Lung (tissue), 4 donors: ENCODE measurements around the gene UQCC6.

- PRO-cap, result no peak
- RAMPAGE, long total RNA, result no peak
- RRBS, result no CpG with 5 or more reads among the region's 3 CpGs
Measured at GRCh38 chr12:103848312-103848598, 7.2 kb upstream of the NT5DC3 start.

- PRO-cap, result no peak
- RAMPAGE, long total RNA, result no peak
- RRBS, result no CpG with 5 or more reads among the region's 2 CpGs
Measured at GRCh38 chr12:103901803-103902213, 28.4 kb upstream of the HSP90B1 start.

DNA sequence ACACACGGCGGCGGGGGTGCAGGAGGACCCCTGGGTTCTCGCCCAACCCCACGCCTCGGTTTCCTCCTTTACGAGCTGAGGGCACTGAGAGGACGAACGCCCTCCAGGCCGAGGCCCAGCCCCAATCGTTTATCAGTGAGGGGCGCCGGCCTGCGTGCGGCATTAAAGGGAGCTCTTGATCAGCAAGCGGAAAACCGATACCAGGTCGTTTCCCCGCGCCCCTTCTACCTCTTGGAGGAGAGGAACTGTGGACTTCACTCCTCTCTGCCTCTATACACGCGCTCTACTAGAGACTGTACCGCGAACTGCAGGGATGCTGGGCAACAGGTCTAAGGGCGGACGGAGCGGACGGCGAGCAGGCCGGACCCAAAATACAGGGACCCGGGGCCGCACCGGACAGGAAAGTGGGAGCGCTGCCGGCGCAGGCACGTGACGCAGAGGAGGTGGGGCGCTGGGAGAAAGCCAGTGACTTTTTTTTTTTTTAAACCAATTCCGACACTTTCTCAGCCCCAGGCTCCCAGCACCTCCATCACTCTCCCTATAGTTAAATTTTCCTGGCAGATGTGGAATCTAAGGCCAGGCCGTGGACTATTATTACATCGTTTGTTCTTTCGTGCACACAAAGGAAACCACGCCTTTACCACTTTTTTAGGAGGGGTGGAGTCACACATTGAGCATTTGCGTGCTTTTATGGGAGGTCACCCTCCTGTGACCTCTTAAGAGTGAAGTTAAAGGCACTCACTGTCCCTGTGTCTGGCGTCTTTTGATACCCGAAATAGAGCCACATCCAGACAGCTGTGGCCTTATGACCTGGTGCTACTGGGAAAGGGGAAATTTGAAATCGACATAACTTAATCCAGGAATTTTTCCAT lies at the start of gene UQCC6:
Gene UQCC6 (minus strand): TSS at position 375 of the 872 bp plus-strand sequence.
- PRO-cap, result bidirectional peak, plus-strand start at position 489 of the sequence, minus-strand start at position 373 of the sequence
- RAMPAGE, long total RNA, result no peak
- RRBS, result no CpG with 5 or more reads among the region's 48 CpGs

GRCh38 chr12:104180046-104180775 lies 35.4 kb upstream of the TXNRD1 start:
- PRO-cap, result no peak
- RAMPAGE, long total RNA, result no peak
- RRBS, result no CpG with 5 or more reads among the region's 6 CpGs

DNA sequence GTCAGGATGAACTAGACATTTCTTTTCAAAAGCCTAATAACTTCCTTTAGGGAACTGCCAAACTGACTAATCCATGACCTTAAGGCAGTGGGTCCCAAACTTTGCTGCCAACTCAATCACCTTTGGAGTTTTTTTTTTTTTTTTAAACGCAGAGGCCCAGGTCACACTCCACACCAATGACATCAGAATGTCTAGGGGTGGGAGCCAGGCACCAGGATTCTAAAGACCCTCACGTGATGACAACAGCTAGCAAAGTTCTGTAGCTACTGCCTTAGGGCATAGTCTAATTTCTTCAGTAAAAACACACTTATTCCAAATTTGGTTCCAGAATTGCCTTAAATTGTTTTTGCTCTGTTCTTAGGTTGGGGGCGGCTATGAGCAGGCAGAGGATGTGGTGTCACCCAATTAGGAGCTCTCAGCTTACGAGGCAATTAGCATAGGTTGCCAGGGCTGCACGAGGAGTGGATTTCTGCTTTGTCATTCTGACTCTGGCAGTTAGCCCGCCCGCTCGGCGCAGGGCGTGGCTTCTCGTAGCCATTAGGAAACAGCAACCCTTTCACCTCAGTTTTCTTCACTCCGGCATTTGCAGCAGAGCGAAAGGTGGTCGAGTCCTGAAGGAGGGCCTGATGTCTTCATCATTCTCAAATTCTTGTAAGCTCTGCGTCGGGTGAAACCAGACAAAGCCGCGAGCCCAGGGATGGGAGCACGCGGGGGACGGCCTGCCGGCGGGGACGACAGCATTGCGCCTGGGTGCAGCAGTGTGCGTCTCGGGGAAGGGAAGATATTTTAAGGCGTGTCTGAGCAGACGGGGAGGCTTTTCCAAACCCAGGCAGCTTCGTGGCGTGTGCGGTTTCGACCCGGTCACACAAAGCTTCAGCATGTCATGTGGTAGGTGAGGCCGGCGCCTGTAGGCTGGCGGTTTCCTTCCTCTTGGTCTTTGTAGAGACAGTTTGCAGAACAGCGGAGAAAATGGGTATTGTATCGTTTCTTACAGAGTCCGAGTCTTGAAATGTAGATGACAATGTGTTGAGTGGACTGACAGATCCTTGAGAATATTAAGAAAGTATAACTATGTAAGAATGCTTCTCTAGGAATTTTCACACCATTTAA lies 16.7 kb upstream of the EID3 start:
- PRO-cap, result unidirectional peak, plus-strand start at position 574 of the sequence
- RAMPAGE, long total RNA, result no peak
- RRBS, result 20% methylated on average over 1 of the region's 40 CpGs

GRCh38 chr12:104459416-104459713 lies 2.6 kb downstream of the CHST11 start:
- PRO-cap, result no peak
- RAMPAGE, long total RNA, result no peak
- RRBS, result no CpG with 5 or more reads among the region's 5 CpGs

DNA sequence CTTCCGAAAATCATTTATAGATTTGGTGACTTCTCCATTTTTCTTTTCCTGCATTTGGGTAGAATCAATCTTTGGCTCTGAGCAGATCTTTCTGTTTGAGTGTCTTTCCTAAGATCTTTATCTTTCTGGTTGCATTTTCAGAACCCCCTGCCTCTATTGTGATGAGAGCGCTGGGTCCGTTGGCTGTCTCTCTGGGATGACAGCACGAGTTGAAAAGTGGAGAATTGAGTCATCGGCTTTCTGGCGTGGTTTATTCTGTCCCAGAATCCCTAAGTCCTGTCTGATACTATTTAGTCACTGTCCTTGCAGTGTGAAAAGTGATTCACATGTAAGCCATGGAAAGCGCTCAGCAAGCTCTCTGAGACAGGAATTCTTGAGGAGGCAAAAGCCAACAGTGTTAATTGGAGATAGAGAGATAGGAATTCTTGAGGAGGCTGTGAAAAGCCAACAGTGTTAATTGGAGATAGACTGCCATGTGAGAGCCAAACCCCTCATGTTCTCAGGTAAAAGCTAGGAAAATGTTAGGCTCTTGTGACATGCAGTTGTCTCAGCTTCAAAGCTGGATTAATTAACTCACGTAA lies 121.7 kb downstream of the CHST11 start:
- PRO-cap, result no peak
- RAMPAGE, long total RNA, result no peak
- RRBS, result no CpG with 5 or more reads among the region's 8 CpGs

DNA sequence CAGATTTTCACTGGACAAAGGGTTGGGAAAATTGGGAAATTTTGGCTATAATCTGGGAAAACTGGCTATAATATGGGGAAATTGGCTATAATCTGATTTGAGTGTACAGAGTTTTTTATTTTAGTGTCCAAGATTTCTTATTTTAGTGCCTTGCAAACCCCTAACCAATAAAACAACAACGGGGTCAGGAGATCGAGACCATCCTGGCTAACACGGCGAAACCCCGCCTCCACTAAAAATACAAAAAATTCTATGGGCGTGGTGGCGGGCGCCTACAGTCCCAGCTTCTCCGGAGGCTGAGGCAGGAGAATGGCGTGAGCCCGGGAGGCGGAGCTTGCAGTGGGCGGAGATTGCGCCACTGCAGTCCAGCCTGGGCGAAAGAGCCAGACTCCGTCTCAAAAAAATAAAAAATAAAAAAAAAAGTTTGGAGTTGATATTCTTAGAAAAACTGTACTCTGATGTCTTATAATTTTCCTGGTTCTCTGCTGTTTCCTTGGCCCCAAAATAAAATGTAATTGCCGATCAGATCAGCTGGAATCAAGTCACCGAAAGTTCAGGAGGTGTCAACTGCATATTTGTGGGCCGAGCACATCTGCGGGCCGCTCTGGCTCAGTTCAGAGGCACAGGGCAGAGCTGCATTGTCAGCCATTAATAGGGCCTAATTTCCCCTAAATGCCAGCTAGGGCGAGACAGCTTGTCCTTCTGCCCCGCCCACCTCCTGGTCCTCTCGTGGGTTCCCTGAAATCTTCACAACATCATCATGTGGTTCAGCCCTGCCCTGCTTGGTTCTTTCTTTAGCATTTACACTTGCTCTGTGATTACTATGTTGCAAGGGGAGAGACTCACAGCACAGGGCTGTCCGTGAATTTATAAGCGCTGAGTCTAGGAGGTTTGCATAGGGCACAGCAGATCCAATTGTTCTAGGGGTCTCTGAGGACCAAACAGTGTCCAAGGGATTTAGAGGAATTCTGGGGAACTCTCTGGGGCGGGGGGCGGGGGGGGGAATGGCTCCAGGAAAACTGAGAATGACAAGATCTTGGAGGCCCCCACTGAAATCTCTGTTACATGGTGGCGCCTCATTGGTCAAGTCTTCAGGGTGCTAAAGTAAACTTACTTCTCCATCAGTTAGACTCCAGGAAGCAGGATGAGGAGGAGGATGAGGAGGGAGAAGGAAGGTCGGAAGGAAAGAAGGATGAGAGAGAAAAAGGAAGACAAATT lies 148.8 kb downstream of the CHST11 start:
- PRO-cap, result no peak
- RAMPAGE, long total RNA, result no peak
- RRBS, result no CpG with 5 or more reads among the region's 30 CpGs

- PRO-cap, result no peak
- RAMPAGE, long total RNA, result no peak
- RRBS, result no CpG with 5 or more reads among the region's 5 CpGs
Measured at GRCh38 chr12:104677633-104678166, 221.0 kb downstream of the CHST11 start.

DNA sequence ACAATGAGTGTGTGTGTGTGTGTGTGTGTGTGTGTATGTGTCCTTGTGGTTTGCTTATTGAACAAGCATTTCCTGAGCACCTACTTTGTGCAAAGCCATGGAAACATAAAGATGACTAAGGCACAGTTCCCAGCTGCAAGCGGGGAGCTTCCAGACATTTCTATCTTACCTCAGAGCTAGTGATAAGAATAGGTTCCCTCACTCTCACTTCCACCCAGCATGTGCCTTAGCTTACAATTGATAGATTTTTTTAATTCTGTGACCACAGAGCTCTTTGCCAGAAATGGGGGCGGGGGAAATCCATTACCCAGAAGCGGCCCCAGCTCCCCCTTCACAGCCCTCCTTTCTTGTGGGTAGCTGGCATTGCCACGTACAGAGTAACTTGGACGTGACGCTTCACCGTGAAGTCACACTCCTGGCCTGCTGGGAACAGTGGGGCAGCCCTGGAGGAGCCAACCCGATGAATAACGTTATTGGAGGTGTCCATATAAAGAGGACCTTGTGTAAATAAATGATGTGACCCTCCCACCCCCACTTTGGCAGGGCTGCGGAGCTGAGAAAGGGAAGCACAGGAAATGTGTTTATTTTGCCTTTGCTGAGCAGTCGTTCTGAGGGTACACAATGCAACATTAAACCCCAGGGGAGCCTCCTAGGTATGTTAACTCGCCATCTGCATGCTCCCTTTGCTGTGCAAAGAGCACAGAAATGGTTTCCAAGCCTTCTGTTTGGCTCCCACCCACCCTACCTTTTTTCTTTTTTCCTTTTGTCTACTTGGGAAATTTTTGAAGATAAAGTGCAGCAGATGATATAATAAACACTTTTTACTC lies 238.9 kb downstream of the CHST11 start:
- PRO-cap, result no peak
- RAMPAGE, long total RNA, result no peak
- RRBS, result no CpG with 5 or more reads among the region's 12 CpGs

GRCh38 chr12:104740708-104741081 lies 217.4 kb downstream of the SLC41A2 start:
- PRO-cap, result no peak
- RAMPAGE, long total RNA, result no peak
- RRBS, result no CpG with 5 or more reads among the region's 6 CpGs

DNA sequence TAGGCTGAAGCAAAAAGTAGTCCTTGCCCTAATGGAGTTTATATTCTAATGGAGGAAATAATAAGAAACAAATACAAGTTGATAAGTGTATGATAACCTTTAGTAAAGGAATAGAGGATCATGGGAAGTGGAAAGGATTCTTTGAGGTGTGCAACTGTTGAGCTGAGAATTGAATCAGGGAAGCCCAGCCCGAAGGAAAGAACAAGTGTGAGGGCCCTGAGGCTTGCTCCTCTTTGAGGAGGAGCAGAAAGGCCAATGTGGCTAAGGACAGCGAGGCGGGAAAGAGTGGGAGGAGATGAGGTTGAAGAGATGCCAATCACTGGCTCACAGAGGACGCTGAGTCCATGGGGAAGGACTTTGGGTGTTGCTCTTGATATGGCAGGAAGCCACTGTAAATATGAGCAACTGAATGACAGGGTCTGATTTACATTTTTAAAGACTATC lies 3.2 kb upstream of the APPL2 start:
- PRO-cap, result no peak
- RAMPAGE, long total RNA, result no peak
- RRBS, result no CpG with 5 or more reads among the region's 4 CpGs

DNA sequence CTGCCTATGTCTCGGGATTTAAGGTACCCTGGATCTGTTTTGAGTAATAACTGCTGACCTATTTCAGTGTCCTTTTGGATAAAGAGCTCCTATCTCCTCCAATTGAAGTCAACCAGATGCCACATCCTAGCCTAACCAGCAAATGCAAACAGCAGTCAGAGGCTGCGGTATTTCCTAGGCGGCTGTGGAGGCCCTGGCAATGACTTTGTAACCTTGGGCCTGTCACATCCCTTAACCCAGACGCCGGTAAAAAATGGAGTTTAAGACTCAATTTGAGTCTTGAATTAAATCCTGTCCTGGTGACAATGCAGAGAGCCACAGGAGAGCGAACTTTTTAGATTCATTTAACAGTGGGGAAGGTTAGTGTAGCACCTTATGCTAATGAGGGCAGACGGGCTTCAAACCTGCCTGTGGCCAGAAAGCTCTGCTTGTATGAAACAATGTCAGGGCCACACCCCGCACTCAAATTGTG lies 1.3 kb downstream of the C12orf75 start:
- PRO-cap, result no peak
- RAMPAGE, long total RNA, result no peak
- RRBS, result no CpG with 5 or more reads among the region's 8 CpGs

GRCh38 chr12:106090946-106091834 lies 47.6 kb downstream of the NUAK1 start:
- PRO-cap, result no peak
- RAMPAGE, long total RNA, result no peak
- RRBS, result no CpG with 5 or more reads among the region's 9 CpGs

GRCh38 chr12:106096135-106096890 lies 42.4 kb downstream of the NUAK1 start:
- PRO-cap, result no peak
- RAMPAGE, long total RNA, result no peak
- RRBS, result no CpG with 5 or more reads among the region's 14 CpGs

DNA sequence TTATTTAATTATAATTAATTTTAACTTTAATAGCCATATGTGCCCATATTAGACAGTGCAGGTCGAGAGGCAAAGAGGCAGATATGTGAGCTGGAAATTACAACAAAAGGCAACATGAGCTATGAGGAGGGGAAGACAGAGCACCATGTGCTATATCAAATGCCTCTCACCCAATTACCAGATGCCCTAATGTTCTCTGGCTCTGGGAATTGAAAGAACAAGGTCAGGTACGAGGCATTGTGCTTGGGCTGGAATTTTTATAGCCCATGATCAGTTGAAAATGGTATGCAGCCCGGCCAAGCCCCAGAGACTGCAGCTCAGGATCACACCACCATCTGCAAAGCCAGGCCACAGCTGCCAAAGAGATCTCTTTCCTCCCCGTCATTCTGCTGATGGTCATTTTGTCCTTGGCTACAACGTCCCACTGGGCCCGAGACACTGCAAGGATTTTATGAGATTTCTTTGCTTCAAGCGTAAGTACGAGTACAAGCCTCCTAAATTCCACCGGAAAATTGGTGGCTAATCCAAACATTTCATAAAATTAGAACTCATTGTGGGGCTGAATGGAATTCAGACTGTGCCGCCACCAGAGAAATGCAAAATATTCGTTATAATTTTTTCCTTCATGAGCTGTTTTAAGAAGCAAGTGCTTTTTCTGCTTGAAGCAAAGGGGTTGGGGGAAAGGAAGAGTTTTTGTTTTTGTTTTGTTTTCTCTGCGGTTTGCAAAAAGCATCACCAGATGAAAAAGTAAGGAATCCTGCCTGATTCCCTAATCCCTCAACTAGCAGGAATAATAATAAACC lies 15.1 kb downstream of the NUAK1 start:
- PRO-cap, result no peak
- RAMPAGE, long total RNA, result no peak
- RRBS, result no CpG with 5 or more reads among the region's 12 CpGs

- PRO-cap, result no peak
- RAMPAGE, long total RNA, result no peak
- RRBS, result no CpG with 5 or more reads among the region's 3 CpGs
Measured at GRCh38 chr12:106271942-106272434, 24.2 kb upstream of the CKAP4 start.

DNA sequence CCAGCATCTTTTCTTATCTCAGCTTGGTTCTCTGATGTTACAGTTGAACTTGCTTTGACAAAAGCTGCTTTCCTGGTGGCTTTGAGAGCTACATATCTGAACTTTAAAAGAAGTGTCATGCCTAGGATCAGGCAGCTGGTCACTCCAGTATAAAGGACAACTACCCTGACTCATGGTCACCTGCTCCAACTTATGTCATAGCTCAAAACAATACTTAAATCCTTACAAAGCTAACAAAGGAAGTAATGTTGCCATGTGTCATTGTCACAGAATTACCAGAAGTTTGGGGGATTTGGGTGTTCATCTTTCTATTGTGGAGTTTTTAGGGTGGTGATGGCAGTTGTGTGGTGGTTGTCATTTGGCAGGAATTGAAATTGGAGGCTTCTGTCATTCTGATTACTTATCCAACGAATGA lies 1.8 kb upstream of the TCP11L2 start:
- PRO-cap, result no peak
- RAMPAGE, long total RNA, result no peak
- RRBS, result no CpG with 5 or more reads among the region's 1 CpG

- PRO-cap, result no peak
- RAMPAGE, long total RNA, result no peak
- RRBS, result no CpG with 5 or more reads among the region's 1 CpG
Measured at GRCh38 chr12:106428378-106428668, 70.8 kb downstream of the POLR3B start.

DNA sequence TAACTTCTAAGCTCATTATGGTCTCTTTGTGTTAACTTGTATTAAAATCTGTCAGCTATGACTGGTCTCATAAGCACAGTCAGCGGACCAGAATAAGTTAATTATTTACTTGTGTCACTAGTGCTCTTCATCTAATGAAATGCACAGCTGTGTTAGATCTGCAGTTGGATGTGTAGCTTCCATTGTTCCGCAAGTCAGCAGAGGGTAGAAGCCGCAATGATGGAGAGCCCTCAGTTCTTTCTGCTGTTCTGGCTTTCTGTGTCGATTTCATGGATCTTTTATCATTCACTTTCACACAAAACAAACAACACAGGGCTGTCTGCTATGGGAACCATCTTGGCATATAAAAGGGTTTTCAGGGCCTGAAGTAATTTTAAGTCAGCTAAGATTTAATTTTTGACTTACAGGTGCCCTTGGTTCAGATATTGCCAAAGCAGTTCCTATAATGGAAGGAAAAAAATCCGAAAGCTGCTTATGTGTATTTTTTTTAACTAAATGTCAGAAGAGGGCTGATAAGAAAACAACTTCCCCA lies 89.2 kb upstream of the RFX4 start:
- PRO-cap, result no peak
- RAMPAGE, long total RNA, result no peak
- RRBS, result no CpG with 5 or more reads among the region's 5 CpGs